Panc1 (cell line): ENCODE results near the genes MRPL9, CRNN, LCE2D, C1orf68 and SPRR5.

DNA sequence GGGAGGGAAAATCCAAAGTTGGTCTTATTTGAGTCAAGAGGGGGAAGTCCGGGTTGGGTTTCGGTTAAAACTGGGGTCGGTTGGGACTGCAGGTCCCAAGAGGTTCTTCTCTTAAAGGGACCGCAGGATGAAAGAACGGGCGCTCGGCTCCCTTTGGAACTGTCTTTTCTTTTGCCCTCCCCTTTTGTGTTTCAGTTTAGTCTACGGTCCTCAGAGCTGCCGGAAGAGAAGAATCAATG is 304 bp upstream of the RFX5 start:
- RRBS, 2 experiments: 0 to 10% methylated on average over 1 of the region's 9 CpGs

- RRBS, 2 experiments: no CpG with 5 or more reads among the region's 13 CpGs
These were observed 9.0 kb downstream of the PSMB4 start for GRCh38 chr1:151408148-151409010.

- RRBS, 2 experiments: no CpG with 5 or more reads among the region's 6 CpGs
These were observed 28.2 kb downstream of the PSMB4 start for GRCh38 chr1:151427336-151428131.

- RRBS, 2 experiments: no CpG with 5 or more reads among the region's 4 CpGs
These were observed 446 bp upstream of the POGZ start for GRCh38 chr1:151459745-151460134.

DNA sequence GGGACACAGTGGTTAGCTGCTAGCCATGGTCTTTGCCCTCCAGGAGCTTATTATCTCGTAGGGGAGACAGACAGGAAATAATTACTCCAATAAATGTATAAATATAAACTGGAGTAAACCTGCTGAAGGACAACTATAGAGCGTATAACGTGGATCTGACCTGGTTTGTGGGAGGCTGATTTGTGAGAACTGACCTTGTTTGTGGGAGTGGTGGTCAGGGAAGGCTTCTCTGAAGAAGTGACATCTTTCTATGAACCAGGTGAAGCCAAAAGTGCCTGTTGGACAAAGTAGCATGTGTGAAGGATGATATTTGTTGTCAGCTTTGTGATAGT is 3.4 kb downstream of the CGN start:
- RRBS, 2 experiments: no CpG with 5 or more reads among the region's 3 CpGs

DNA sequence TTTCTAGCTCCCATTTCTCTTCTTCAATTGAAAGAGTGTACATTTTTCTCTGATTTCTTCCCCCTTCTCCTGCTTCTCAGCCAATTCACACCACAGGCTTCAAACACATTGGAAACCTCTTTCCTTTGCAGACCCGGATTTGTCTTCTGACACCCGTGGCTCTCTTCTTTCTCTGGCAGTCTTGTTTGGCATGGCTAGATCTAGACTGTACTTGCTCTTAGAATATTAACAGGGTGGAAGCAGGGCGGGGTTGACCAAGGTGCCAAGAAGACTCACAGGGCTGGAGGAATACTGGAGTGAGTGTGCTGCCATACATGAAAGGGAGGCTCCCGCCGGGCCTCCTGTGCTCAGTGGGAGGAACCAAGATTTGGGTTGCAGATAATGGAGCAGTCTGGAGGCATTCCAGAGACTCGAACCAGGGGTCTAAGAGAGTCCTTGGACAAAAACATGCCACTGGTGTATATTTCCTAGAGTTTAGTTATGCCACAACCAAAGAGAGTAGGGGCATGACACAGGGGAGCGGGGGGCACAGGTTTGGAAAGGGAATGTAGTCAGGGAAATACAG is 27.6 kb upstream of the SNX27 start:
- RRBS, 2 experiments: no CpG with 5 or more reads among the region's 7 CpGs

DNA sequence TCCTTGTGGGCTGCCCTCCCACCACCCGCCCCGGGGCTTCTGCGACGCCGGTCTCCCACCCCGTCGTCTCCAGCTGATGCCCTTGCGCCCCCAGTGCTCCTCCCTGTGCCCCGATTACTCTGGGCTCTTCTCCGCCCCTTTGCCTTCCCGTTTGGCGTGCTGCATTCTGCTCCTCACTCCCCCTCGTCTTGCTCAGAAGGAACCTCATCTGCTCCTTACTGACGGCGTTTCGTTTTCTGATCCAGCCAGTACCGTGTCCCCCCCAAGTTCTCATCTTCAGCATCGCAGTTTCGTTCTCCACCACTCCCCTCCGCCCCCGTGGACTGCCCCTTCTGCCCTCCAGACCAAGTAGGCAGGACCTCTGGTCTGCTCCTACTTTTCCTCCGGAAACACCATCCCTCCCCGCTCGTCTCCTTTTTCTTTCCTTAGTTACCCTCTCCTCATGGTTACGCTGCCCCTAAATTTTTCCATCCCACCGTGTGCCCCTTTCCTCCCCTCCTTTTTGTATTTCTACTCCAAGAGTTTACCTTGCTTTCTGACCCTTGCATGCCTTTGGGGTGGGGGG is 896 bp downstream of the SNX27 start:
- RRBS, 2 experiments: 5 to 14% methylated on average over 2 of the region's 26 CpGs

DNA sequence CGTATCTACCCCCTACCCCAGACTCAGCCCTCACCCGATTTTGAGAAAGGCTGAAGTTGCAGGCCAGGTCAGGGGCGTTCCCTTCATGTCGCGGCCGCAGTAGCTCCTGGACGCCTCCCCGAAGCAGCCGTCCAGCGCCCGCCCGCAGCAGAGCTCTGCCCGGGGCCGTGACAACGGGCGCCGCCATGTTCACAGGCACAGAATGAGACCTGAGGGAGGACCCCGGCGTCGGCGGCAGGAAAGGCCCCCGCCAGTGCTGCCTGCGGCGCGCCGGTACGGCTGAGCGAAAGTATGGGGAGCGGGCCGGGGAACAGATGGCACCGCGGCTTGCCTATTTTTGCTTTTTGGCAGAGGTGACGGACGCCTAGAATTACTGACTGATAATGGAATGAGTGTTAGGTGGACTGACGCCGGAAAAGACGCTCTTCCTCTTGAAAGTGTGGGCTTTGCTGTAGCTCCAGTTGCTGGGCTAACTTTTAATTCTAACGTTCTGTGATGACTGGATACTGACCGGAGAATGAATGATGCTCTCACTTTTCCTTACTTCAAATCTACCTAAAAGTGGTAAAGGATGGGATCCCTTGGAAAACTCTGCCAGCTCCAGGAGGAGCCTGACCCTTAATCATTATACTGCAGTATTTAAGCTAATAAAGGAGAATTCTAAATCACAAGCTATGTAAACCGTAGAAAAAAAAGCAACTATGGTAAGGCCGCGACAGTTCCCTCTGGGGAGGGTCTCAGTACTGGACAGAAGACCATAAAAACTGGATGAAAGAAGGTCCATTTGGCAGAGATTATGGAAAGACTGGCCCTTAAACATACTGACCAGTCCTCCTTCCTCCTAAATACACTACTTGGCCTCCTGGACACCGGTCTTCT is at the start of gene MRPL9:
Gene MRPL9 (minus strand): TSS at position 204 of the 879 bp plus-strand sequence.
- RRBS, 2 experiments: under 1 to 6% methylated on average over 21 to 22 of the region's 43 CpGs

- RRBS, 2 experiments: no CpG with 5 or more reads among the region's 3 CpGs
These were observed 6.6 kb downstream of the TDRKH start for GRCh38 chr1:151783632-151784229.

- RRBS, 2 experiments: no CpG with 5 or more reads among the region's 10 CpGs
These were observed 931 bp upstream of the RORC start for GRCh38 chr1:151832356-151833110.

GRCh38 chr1:151992217-151992930 is 1.3 kb downstream of the S100A10 start:
- RRBS, 2 experiments: no CpG with 5 or more reads among the region's 21 CpGs

- RRBS, 2 experiments: no CpG with 5 or more reads among the region's 8 CpGs
These were observed 12.7 kb downstream of the S100A11 start for GRCh38 chr1:152023992-152024613.

GRCh38 chr1:152109993-152110924 is 5.0 kb downstream of the TCHH start:
- RRBS, 2 experiments: no CpG with 5 or more reads among the region's 54 CpGs

GRCh38 chr1:152414024-152414497 is at the start of gene CRNN:
TSS of gene CRNN (minus strand) at chr1:152414263.
- RRBS, 2 experiments: no CpG with 5 or more reads among the region's 2 CpGs

DNA sequence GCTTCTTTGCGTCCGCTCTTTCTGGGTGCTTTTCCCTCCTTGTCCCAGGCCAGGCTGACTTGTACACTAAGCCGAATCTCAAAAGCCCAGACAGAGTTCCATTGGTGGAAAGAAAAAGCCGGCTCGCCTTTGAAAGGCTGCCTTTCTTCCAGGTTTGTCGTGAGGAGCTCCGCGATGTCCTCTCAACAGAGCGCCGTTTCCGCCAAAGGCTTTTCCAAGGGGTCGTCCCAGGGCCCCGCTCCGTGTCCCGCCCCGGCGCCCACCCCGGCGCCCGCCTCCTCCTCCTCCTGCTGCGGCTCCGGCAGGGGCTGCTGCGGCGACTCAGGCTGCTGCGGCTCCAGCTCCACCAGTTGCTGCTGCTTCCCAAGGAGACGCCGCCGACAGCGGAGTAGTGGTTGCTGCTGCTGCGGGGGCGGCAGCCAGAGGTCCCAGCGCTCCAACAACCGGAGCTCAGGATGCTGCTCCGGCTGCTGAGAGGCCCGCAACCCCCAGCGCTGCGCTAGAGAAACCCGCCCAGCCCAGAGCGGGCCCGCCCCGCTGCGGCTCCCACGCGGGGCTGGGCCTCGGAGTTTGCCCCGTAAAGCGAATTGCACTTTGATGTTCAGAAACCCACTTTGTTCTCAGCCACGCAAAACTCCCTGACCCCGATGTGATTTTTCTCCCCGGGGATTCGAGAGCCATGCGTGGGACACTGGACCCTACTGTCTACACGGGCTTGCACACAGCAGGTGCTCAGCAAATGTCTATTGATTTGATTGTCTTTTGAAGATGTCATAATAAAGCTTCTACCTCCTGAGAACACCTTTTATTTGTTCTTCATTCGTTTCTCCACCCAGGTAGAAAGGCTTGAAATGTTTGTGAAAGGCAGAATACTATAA is 1.2 kb downstream of the CRCT1 start:
- RRBS, 2 experiments: 7% methylated on average over 5 of the region's 54 CpGs; no CpG with 5 or more reads in 1 of the 2 experiments

DNA sequence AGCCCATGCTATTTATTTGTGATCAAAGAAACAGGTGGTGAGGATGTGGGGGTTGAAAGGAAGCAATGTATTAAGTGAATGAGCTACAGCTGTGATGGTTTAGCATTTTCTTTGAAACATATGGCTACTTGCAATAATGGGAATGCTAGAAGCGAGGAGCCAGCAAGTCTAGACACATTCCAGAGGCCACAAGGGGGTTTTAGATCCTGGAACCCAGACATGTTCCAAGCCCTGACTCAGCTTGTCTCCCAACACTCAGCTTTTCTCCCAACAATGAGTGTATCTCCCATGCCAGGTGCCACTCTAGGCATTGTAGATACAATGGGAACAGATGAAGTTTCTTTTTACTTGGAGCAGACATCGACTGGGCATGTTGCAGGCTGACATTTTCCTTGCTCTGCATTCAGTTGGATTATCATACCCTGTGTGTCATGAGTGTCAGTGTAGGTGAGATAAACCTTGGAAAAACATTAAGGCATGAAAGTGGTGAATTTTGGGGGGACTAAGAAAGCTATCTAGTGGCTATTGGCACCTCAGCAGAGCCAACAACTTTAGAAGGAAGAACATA is 3.8 kb downstream of the LCE3A start:
- RRBS, 2 experiments: no CpG with 5 or more reads among the region's 2 CpGs

DNA sequence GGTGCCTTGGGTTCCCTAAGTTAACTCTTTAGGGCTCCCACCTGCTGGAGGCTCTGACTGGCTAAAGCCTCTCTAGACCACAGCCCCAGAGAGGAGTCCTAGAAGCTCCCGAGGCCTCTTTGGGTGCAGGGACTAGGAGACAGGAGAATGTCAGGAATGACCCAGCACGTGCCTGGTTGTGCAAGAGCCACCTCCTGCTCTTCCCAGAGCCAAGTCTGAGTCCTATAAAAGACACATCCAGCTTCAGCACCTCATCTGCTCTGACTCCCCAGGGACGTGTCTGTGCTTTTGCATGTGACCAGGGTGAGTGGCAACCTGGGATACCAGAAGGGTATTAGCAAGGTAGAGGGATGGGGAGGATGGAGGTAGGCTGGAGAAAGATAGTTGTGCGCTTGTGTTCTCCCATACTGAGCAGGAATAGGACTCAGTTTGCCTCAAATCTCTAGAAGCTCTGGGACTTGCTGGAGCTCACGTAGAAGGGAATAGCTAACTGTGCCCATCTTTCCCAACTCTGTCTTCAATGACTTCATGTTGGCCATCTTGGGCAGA is at the start of gene LCE2D:
Gene LCE2D (plus strand): TSS at position 254 of the 549 bp plus-strand sequence.
- RRBS, 2 experiments: no CpG with 5 or more reads among the region's 5 CpGs

DNA sequence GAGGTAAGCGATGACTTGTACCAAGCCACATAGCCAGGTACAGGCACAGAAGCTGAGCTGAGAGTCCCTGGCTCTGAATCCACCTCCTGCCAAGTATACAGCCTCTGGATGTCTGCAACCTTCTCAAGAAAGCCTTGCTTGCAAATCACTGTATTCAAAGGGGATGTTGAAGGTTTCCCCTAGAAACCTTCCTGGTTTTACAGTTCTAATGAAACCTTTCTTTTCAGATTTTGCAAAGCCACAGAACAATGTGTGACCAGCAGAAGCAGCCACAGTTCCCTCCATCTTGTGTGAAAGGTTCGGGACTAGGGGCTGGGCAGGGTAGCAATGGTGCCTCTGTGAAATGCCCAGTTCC is at the start of gene C1orf68:
Gene C1orf68 (plus strand): TSS at position 249 of the 355 bp plus-strand sequence.
- RRBS, 2 experiments: no CpG with 5 or more reads among the region's 2 CpGs

DNA sequence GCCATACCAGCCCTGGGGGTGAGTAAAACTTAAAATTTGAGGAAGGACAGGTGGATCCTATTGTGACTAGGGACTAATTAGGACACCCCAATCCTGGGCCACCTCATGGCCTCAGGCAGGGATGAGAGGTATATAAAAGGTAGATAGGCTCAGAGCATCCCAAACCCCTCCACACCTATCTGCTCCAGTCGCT is at the start of gene SPRR5:
Gene SPRR5 (plus strand): TSS at position 162 of the 193 bp plus-strand sequence.
- RRBS, 2 experiments: no CpG with 5 or more reads among the region's 1 CpG